Fibroblast of villous mesenchyme (primary cell): ENCODE results near the genes SNX10 and SKAP2.

- CAGE, long polyA plus RNA = no peak
These were observed 10.8 kb downstream of the HNRNPA2B1 start for GRCh38 chr7:26189450-26190462.

GRCh38 chr7:26194755-26195604, 5.6 kb downstream of the HNRNPA2B1 start:
- CAGE, long polyA plus RNA = no peak

DNA sequence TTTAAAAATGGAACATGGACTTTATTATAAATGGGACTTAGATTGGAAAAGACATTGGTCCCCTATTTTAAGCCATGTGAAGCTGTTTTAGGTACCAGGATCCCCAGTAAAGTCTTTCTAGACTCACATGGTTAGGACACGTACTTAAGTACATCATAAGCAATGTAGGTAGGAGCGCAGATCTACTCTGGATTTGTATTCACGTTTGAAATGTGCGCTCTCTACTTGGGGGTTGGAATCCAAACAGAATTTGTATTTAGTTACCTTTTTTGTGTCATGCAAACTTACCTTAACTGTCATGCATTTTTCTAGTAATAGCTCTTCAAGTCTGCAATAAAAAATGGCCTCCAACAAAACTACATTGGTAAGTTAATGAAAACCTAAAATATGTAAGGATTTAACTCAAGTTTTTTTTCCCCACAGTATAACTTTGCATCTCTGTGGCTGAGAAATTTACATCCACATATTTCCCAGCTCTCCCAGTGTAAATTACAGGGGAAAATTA, 1.2 kb downstream of the CBX3 start:
- CAGE, long polyA plus RNA = no peak

DNA sequence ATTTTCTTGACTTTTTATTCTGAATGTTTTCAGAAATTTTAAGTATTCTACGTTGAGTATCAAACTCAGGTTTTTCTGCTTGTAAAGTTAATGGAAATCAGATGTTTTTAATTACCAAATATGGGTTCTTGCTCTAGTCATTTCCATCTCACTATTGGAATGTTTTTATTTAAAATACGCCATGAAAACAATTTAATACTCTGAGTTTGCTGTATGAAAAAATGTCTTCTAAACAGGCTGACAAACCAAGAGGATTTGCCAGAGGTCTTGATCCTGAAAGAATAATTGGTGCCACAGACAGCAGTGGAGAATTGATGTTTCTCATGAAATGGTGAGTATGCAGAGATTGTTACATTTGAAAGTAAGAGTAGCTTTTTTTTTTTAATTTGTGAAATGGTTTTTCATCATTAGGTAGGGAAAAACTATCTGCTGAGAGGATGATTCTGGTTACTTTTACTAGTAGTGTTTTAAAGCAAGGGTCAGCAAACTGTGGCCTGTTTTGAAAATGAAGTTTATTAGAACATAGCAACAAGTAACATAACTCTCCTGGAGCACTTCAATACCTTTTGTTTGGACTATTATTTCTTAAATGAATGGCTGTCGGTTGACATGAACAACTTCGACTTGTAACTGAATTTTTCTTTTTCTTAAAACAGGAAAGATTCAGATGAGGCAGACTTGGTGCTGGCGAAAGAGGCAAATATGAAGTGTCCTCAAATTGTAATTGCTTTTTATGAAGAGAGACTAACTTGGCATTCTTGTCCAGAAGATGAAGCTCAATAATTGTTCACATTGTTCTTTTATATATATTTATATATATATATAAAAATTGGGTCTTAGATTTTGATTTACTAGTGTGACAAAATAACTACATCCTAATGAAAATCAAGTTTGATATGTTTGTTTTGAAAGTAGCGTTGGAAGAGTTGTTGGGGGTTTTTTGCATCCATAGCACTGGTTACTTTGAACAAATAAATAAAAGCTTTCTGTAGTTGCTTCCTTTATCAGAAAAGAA, 10.2 kb downstream of the CBX3 start:
- CAGE, long polyA plus RNA = no peak

- CAGE, long polyA plus RNA = no peak
These were observed 42.6 kb downstream of the CBX3 start for GRCh38 chr7:26243906-26244732.

DNA sequence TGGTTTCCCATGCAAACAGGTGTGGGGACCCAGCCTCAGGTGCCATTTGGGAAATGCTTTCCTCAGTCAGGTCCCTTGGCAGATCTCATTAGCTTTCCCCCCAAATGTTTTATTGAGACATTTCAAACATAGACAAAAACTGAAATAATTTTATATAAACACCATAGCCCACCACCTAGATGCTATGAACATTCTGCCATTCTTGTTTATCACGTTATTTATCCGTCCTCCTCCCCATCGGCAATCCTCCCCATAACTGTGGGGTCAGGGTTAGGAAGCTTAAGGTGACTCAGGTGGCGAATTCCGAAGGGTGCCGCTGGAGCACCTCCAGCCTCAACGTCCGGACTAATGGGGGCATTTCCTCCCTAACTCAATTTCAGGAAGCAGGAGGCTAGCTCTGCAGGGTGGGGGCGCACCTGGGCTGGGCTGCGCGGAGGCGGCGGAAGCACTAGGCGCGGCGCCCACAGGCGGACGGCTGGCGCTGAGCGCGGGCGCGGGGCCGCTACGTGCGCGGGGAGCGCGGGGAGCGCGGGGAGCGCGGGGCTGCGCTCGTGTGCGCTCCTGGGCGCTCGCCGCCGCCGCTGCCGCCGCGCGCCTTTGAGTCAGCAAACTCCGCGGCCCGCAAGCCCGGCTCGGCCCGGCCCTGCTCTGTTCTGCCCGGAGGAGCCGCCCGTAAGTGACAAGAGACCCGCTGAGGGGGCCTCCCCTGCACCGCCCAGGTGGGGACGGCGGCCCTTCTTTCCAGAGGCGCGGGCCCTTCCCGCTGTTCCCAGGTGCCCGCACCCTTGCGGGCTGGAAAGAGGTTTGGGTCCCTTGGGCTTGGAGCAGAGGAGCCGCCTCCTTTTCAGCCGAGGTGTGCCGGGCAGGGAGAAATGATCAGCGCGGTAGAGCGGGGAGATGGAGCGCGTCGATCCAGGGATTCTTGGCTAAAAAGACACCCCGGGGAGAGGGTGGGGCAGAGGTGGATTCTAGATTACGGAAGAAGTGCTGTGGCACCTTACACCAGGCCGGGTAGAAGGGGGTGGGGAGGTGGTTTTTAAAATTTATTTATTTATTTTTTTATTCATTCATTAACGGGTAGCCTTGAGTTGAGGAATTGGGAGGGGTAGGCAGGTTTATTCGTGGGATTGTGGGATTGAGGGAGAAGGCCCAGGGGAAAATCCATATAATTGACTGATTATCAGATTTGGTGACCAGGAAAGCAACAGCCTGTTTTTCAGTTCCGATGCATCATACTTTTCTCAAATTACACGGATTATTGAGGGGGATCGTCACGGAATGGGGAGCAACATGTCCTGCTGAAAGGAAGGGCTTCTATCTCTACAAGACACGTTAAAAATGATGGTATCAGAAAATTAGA, at the start of gene SNX10:
SNX10 (plus strand) TSS at position 448 of the 1,360 bp plus-strand sequence.
- CAGE, long polyA plus RNA = no peak

DNA sequence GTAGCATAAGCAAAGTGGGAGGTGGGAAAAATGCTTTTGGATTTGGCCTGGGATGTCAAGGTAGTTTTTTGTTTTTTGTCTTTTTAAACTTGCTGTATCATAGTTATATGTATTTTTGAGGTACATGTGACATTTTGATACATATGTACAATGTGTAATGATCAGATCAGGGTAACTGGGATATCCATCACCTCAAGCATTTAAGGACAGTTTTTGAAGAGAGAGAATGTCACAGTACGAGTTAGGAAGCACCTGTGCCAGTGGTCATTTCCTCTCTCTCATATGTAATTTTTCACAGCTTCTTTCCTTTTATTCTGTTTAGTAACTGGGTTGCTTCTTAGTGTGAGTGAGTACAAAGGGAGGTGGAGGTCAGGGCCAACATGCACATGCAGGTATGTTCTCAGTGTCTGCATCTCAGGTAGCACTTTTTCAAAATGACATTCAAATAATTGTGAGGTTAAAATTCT, 42.5 kb downstream of the SNX10 start:
- CAGE, long polyA plus RNA = no peak

- CAGE, long polyA plus RNA = no peak
These were observed 51.7 kb downstream of the SNX10 start for GRCh38 chr7:26343360-26343859.

DNA sequence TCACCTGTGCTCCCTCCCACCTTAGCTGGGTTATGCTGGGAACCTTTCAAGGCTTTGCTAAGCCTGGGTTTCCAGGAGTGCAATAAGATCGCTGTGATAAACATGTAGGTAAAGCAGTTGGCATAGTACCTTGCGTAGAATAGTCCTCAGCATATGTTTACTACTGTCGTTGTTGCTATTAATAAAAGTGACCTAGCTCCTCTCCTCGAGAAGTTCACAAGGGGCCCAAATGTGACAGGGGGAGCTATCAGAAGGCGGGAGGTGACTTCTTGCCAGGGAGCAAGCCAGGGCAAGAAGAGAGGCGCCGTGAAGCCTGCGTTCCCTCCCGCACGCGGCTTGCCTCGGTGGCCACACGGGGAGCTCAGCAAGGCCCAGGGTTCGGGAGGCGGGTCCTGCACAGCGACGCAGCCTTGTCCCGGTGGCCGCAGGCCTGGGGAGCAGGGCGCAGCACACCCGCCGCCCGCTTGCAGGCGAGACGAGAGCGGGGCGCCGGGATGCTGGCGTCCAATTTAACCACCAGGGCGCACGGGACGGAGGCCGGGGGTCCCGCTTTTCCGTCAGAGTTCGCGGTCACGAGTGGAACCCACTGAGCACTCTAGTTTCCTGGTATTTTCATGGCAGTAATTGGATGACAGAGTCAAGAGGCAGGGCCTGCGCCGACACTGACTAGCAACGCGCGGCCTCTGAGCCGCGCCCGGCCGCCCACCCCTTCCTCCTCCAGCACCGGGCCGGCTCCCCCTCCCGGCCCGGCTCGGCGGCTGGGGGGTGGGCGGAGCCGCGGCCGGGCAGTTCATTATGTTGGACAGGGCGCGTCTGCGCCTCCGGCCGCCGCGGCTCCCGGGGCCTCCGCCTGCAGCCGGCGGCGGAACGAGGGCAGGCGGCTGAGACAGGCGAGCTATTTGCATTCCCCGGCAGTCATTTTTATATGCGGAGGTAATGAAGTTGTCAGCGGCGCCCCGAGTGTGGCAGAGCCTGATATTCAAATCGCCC, 106.4 kb downstream of the SNX10 start:
- CAGE, long polyA plus RNA = no peak

- CAGE, long polyA plus RNA = start-site peak on the minus strand at chr7:26864574-26864598, 138 and 94 reads in 2 replicates
These were observed at the start of gene SKAP2 for GRCh38 chr7:26863870-26864979. Gene SKAP2 (minus strand): TSS chr7:26864590.

DNA sequence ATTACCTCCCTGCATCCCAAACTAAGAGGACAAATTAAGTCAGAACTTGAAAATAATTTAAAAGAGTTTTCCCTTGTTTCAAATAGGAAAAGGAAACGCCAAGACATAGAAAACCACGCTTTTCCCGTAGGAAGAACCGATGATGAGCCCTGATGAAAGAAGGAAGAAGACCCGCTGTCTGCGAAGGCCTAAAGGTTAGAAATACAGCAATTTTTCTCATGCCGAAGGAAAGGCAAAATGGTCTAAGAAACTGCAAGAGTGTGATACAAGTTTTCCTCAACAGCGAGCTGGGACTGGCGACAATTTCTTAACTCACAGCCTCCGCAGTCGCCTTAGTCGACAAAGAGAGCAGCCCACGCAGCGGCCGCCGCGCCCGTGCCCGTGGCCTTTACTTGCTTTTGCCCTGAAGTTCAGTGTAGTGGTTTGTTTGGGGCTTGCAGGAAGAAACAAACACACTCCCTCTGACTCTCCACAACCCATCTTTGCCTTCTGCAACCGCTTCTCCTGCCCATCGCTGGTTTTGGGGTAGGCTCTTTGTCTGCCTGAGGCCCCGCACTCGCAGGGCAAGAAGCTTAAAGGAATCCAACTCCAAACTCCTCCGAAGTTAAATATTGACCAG, 8.6 kb downstream of the HOXA4 start:
- CAGE, long polyA plus RNA = no peak

GRCh38 chr7:27129016-27129832, 1.3 kb downstream of the HOXA4 start:
- CAGE, long polyA plus RNA = no peak

- CAGE, long polyA plus RNA = no peak
These were observed 662 bp downstream of the HOXA5 start for GRCh38 chr7:27142411-27143627.

GRCh38 chr7:27153712-27154542, 1.5 kb upstream of the HOXA3 start:
- CAGE, long polyA plus RNA = no peak

- CAGE, long polyA plus RNA = no peak
These were observed 1.1 kb downstream of the HOXA7 start for GRCh38 chr7:27155387-27155810.

GRCh38 chr7:27163671-27164867, 1.3 kb downstream of the HOXA9 start:
- CAGE, long polyA plus RNA = no peak

GRCh38 chr7:27166333-27167003, 1.1 kb upstream of the HOXA9 start:
- CAGE, long polyA plus RNA = no peak

DNA sequence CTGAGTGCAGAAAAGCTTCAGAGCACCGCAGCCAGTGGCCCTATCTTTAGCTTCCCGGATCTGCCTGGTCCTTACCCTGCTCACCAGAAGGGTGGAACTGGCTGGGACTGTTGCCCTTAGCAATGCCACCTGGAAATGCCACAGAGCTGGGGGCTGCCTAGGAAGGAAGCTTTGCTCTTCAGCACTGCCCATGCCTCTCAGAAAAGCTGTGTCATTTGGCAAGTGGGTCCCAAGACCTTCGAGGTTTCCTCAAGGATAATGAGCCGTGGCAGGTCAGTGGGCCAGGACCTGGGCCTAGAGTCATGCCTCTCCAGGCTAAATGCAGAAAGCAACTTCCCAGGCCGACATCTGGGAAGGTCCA, 2.2 kb upstream of the HOXA10 start:
- CAGE, long polyA plus RNA = no peak

DNA sequence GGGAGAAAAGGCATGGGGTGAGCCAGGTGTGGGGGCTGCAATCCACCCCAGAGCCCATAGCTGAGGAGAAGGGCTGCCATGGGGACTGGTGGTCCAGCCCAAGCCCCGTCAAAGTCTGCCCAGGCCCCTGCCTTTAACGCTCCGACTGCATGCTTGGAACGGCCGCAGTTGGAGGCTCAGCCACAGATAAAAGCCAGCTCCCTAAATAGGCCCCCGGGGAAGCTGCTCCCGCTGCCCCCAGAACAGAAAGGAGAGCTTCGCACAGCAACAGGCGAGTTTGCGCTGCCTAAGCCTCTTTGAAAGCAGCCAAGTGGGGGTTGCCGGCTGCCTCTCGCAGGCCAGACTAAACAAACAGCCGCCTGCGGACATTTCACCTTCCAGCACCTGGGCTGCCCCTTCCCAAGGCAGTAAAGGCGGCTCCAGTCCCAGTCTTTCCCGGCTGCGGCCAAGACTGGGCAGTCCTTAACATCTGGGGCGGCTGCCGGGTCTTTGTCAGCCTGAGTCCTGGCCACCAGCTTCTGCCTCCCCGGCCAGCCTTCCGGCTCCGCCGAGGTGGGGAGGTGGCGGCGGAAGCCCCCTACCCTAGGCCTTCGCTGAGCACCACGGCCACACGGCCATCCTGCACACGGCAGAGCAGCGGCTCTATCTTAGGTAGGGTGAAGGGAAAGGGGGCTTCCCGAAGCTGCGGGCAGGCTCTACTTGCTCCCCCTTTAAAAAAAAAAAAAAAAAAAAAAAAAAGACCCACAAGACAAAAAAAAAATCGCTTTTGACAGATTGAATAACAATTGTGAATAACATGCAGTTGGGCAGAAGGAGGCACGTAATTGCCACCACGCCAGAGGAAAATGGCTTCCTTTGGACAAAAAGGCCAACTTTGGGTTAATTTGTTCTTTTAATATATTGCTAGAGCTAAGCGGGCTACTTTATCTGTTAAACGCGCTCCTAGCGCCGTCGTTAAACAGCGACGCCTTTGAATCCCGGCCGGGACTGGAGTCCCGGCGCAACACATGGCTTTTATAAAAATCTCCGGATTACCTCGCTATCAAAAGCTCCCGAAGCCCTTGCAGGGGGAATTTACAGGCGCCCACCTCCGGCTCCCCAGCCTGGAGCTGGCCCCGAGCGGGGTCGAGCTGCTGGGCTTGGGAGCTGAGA, 1.6 kb downstream of the HOXA11 start:
- CAGE, long polyA plus RNA = no peak

GRCh38 chr7:27420647-27421157, 178.1 kb downstream of the EVX1 start:
- CAGE, long polyA plus RNA = no peak